Glomerular endothelial cell (primary cell): ENCODE measurements around the genes DAD1 and ABHD4.

GRCh38 chr14:21525406-21526105 lies 590 bp downstream of the SALL2 start:
- RAMPAGE, long total RNA = no peak

DNA sequence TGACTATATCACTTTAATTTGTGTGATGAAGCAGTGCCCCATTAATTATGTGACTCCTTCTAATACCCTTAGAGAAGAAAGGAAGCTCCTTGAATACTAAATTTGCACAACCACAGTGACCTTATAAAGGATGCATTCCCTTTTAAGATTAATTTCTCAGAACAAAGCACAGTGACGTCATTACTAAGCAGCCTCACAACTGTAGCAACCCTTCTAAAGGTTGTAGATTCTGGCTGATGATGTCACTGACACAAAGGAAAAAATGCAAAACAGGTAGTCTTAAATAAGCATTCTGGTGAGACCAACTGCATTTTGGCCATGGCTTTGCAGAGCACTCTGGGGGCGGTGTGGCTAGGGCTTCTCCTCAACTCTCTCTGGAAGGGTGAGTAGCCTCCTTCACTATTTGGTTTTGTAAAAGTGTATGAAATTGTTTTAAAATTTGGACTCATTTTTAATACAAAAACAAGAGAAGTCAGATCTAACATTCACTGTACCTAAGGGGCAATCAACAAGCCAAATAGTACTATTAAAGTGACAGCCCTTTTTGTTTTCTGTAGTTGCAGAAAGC lies 38.5 kb upstream of the OR4E1 start:
- RAMPAGE, long total RNA = no peak

DNA sequence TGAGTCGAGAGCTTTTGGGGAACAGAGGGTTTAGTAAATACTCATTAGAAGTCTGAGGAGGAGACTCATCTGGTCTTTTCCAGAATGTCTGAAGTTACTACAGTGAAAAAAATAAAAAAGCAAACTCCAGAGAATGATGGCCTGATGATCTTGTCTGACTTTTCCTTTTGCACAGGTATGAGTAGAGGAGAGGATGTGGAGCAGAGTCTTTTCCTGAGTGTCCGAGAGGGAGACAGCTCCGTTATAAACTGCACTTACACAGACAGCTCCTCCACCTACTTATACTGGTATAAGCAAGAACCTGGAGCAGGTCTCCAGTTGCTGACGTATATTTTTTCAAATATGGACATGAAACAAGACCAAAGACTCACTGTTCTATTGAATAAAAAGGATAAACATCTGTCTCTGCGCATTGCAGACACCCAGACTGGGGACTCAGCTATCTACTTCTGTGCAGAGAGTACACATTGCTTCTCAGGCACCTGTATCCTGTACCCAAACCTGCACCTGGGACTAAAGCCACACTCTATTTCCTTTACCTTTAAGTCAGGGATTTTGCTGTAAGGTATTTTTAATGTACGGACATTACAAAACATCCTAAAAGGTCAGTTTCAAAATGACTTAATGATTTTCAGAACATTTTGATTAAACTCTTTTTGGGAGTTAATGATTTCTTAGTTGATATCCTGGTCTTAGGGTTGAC lies 75.8 kb upstream of the OR4E1 start:
- RAMPAGE, long total RNA = no peak

DNA sequence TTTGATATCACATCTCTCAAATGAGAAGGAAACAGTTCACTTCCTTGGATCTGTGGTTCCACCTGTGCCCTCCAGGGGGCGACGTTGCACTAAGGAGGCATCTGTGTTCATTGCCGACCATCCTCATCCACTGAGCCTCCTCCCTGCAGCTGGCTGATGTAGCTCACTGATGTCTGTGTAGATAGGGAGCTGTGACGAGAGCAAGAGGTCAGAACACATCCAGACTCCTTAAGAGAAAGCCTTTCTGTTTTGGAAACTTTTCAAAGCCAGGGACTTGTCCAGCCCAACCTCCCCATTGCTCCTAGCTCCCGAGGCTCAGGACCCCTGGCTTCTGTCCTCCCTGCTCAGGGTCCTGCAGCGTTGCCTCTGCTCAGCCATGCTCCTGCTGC lies 172.8 kb upstream of the OR4E1 start:
- RAMPAGE, long total RNA = no peak

DNA sequence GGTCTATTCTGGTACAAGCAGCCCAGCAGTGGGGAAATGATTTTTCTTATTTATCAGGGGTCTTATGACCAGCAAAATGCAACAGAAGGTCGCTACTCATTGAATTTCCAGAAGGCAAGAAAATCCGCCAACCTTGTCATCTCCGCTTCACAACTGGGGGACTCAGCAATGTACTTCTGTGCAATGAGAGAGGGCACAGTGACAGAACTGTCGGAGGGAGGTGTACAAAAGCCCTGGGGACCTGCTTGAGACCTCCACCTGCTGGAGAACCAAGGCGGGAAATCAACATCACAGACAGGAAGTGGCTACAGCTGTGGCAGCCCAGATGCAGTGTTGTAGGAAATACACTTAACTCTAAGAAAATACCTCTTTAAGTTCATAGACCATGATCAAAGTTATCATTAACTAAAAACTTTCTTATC lies 250.9 kb upstream of the OR4E1 start:
- RAMPAGE, long total RNA = no peak

- RAMPAGE, long total RNA = no peak
Measured at GRCh38 chr14:22002775-22003316, 329.2 kb upstream of the OR4E1 start.

DNA sequence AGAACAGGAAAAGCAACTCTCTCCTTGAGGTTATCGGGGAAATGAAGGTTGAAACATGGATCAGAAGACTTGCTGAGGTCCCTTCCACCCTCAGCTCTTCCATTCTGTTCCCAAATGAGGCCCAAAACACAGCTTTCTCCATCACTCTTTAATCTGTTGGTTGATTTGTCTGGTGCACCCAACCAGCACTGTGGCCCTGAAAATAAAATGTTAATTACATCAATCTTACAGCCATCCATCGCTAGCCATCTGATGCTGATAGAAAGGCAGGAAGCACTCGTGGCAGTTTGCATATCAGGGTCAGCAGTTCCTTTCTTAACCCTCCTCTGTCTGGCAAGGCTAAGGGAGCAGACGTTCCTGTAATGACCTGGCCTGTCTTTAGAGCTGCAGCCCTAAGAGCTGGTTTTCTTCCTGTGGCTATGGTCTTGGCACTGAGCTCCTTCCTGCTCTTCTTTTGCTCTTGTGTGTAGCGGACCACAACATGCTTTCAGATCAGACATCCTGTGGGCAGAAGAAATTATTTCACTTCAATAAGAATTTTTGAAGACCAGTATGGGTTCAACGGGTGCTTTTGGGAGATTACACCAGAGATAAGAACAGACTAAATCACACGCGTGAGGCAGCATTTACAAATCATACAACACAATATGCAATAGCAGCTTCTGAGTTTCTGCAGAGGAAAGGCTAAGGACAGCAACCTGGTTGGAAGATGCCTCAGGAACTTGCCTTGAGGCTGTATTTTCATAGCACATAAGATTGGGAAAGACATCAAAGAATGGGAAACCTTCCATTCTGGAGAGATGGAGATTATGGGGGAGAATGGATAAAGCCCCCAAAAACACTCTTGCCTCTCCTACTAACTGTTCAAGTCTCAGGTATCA lies 170.3 kb downstream of the DAD1 start:
- RAMPAGE, long total RNA = no peak

DNA sequence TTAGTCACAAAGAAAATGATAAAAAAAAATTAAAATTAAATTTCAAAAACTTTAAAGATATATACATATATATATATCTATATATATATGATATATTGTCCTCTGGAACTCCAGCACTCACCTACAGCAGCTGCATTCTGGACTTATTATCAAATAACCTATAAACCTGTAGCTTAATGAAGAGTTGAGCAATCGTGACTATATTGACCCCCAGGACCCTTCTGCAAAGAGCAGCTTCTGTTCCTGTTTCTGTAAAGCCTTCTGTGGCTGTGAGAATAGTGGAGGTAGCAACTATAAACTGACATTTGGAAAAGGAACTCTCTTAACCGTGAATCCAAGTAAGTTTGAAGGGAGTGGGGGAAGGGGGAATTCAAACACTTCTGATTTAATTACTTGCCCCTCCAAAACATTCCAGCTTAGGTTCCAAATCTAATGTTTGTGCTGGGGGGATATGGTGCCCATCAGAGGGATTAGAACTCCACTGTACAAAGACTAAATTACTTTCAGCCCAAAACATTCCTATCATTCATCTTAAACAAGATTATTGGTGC lies 106.2 kb downstream of the DAD1 start:
- RAMPAGE, long total RNA = no peak

DNA sequence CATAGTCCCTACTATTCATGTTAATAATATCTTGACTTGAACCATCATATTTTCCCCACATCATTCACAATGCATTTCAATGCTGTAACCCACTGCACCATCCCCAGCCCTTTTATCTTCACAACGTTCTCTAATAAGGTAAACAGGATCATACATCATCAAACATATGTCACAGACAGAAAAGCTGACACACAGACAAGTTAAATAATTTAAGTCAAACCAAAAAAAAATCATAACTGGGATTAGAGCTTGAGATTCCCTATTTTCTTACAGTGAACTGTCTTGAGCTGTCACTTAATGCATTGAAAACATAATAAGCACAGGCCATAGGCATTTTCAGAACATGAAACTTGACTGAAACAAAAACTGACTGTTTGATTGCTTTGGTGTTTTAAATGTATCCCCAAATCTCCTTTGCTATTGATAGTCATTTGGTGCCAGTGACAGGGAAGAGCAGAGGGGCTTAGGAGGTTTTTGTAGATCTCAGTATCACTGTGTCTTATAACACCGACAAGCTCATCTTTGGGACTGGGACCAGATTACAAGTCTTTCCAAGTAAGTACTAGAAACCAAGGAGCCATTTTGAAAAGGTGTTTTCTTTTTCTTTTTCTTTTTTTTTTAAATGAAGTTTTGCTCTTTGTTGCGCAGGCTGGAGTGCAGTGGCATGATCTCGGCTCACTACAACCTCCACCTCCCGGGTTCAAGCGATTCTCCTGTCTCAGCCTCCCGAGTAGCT lies 81.7 kb downstream of the DAD1 start:
- RAMPAGE, long total RNA = no peak

- RAMPAGE, long total RNA = no peak
Measured at GRCh38 chr14:22509649-22510389, 79.2 kb downstream of the DAD1 start.

GRCh38 chr14:22520075-22520636 lies 68.9 kb downstream of the DAD1 start:
- RAMPAGE, long total RNA = no peak

- RAMPAGE, long total RNA = no peak
Measured at GRCh38 chr14:22544277-22544754, 44.7 kb downstream of the DAD1 start.

- RAMPAGE, long total RNA = no peak
Measured at GRCh38 chr14:22556135-22556899, 32.7 kb downstream of the DAD1 start.

DNA sequence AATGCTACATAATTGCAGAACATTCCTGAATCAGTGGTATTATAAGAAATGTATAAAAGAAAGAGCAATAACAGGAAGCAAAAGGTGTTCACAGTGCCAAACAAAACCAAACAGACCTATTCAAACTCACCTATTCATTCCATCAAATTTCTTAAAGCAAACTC lies 23.0 kb downstream of the DAD1 start:
- RAMPAGE, long total RNA = no peak

GRCh38 chr14:22588773-22589455 lies at the start of gene DAD1:
TSS of gene DAD1 (minus strand) at chr14:22589224.
- RAMPAGE, long total RNA = start-site peak on the minus strand at chr14:22589163-22589227, 10,304 and 6,383 reads in 2 replicates

DNA sequence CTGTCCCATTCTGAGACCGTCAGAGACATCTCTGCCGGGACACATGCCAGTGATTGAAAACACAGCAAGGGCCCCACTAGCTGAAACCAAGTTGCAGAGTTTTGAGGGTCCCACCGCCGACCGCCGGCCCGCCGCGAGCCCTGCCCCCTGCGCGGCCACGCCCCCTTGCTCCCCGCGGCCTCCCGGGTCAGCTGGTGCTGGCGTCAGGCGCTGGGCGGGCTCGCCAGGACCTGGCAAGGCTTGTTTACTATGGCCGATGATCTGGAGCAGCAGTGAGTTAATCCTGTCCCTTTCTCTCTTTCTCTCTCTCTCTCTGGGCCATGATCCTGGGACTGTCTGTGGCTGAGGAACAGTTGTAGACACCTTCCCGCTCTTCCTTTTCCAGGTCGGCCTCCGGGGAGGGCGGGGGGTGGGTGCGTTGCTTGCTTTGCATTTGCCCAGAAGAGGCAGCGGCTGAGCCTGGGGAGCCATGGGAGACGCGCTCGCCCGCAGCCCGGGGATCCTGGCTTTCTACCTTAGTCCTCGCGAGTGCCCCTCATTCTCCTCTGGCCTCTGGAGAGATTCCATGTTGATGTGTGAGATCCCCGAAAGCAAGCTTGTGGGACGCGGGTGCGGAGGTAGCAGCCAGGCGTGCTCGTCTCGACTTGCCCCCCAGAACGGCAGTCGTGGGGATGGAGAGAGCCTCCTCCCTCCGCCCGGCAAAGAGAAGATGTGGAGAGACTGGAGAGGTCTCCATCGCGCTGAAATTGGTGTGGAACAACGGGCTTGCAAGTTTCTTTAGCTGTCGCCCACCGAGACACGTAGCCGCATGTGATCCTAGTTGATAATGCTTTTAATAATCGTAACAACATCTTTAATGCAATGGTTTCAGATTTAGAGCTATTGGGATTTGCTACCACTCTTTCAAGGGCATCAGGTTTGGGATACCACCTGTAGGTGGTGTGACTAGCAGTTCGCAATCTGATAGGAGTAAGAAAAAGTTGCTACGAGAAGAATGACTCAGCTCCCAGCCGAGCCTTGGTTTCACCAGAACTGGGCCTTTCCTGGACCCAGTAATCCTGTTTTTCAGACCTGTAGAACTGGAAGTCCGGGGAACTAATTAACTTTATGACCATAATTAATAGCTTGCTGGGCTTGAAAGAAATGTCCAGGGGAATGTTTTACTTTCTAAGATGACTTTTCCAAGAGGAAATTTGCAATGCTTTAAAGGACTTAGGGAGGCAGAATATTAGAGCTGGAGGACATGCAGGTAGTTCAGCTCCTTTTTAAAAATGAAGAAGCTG lies at the start of gene ABHD4:
TSS of gene ABHD4 (plus strand) at position 243 of the 1,283 bp plus-strand sequence.
- RAMPAGE, long total RNA = start-site peak on the plus strand centred at position 228 of the sequence, 45 bp wide, 167 and 44 reads in 2 replicates

GRCh38 chr14:22777017-22777435 lies 10.5 kb downstream of the OXA1L start:
- RAMPAGE, long total RNA = no peak

- RAMPAGE, long total RNA = no peak
Measured at GRCh38 chr14:22808609-22808992, 6.6 kb downstream of the SLC7A7 start.

GRCh38 chr14:22841361-22841697 lies 4.9 kb downstream of the MMP14 start:
- RAMPAGE, long total RNA = no peak

DNA sequence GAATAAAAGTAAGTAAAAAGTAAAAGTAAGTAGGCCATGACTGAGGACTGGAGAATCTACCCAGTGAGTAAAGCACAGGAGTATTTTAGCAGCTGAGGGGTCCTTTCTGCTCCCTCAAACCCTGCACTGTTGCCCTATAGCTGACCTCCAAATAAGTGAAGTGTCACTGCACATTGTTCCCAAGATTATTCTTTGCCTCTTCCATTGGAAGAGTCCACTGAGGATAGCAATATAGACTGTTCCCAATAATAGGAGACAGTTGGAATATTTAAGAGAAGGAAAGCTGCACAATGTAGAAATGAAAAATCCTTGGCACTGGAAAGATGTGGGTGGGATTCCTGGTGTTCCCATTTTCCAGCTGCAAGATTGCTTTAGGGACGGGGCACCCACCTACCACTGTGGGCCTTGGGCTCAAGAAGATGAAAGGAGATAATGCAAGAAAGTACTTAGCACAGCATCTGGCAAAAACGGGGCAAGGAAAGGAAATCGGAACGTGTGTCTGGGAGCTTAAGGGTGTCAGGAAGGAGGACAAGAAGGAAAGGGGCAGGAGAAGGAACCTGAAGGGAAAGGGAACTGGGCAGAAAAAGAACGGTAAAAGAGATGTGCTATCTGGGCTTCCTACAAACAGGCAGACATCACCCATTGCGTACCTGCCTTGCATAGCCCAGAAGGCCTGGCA lies 1.2 kb upstream of the REM2 start:
- RAMPAGE, long total RNA = no peak